Vein endothelial cell (primary cell): ENCODE data around the gene FANK1.

DNA sequence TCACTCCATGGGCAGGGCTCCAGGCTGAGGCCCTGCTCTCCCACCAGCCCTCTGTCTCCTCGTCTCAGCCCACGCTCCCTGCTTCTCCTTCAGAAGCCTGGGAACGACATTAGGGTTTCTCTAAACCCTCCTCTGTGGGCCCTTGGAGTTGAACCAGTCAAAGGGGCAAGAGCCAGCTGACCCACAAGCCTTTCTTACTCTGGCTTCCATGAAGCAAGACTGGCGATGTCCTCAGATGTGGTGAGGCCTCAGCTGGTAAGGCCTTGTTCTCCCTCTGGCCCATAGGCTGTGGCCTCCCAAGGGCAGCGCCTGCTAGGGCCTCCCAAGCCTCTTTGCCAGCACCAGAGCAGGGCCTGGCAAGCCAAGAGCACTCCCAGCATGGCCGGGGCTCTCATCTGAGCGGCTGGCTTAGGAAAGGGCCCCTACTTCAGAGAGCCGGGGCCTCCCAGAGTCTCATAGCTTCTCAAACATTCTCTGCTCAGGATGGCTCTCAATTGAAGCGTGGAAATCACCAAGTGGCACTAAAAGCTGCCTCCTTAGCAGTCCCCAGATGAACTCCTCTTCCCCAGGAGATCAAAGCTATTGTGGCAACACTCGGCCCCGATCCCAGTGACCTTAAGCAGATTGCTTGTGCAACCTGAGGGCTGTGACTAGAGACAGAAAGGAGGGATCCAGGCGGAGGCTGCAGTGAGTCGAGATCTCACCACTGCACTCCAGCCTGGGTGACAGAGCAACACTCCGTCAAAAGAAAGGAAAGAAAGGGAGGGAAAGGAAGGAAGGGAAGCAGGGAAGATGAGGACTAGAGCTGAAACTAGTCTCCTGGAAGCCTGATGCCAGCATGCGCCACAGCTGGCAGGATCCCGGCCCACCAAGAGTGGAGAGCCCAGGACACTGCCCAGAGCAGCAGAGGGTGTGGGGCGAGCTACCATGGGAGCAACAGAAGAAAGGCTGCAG lies 69.4 kb downstream of the FAM53B start:
- CAGE, long polyA plus RNA: no peak

- CAGE, long polyA plus RNA: no peak
Measured at GRCh38 chr10:124717999-124719118, 25.8 kb downstream of the FAM53B start.

- CAGE, long polyA plus RNA: no peak
Measured at GRCh38 chr10:124733835-124734609, 10.2 kb downstream of the FAM53B start.

DNA sequence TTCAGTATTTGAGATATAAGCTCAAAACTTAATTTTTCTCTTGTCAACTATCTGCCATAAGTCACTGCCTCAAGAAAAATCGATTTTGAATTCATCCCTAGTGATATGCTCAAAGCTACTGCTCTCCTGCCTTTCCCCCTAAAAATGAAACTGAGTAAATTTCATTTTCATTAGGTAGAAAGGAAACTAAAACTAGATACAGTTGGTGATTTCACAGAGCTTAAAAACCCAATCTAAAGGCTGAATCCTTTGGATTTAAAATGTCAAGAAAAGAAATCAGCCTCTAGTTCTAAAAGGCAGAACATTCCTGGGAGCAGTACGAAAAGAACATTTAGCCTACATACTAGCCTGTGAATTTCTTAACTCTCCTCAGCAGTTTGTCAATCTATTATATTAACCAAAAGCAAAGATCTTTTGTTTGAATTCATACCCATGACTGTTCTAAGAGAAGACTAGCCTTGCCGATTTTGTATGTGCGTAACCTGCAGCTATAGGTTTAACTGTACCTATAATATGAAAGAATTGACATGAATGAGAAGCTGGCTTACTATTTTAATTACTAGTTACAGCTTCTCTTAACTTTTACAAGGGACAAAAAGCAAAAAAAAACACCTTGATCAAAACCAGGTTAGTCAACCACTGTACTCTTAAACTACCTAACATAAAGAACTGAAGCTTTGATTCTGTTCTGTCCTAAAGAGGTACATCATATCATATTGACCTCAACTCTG lies 5.0 kb upstream of the FAM53B start:
- CAGE, long polyA plus RNA: no peak

DNA sequence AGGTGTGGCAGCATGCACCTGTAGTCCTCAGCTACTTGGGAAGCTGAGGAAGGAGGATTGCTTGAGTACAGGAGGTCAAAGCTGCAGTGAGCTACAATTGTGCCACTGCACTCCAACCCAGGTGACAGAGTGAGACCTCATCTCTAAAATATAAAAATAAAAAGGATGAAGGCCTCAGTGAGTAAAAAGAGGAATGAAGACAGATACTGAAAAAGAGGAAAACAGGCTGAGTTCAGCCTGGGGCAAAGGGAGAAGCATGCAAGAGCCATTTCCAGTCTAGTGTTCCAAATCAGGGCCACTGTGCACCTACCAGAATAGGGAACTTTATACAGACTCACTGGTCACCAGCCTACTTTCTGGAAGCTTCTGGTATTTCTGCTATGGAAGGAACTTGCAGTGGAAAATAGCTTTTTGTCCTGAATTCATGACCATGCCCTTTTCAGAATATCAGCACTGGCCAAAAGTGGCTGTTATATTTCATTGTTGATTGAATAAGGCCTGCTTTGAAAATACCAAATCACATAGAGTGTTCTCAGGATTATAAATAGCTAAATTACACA lies 28.8 kb downstream of the ABRAXAS2 start:
- CAGE, long polyA plus RNA: no peak

DNA sequence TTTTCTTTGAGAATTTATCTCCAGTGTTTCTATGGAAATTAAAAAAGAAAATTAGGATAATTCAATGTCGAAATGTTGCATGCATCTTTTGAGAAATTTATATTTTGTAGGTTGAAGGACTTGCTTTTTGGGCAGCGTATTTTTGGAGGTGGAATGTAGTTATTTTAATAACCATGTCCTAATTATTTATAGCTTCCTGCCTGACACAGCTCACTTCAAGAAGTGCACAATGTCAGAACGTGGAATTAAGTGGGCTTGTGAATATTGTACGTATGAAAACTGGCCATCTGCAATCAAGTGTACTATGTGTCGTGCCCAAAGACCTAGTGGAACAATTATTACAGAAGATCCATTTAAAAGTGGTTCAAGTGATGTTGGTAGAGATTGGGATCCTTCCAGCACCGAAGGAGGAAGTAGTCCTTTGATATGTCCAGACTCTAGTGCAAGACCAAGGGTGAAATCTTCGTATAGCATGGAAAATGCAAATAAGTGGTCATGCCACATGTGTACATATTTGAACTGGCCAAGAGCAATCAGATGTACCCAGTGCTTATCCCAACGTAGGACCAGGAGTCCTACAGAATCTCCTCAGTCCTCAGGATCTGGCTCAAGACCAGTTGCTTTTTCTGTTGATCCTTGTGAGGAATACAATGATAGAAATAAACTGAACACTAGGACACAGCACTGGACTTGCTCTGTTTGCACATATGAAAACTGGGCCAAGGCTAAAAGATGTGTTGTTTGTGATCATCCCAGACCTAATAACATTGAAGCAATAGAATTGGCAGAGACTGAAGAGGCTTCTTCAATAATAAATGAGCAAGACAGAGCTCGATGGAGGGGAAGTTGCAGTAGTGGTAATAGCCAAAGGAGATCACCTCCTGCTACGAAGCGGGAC lies 591 bp downstream of the ZRANB1 start:
- CAGE, long polyA plus RNA: no peak

- CAGE, long polyA plus RNA: no peak
Measured at GRCh38 chr10:124977982-124978346, 36.0 kb downstream of the ZRANB1 start.

GRCh38 chr10:125000928-125001852 lies 26.7 kb downstream of the CTBP2 start:
- CAGE, long polyA plus RNA: no peak

- CAGE, long polyA plus RNA: no peak
Measured at GRCh38 chr10:125062378-125062618, 34.4 kb upstream of the CTBP2 start.

- CAGE, long polyA plus RNA: no peak
Measured at GRCh38 chr10:125092976-125094216, 65.5 kb upstream of the CTBP2 start.

GRCh38 chr10:125124804-125125503 lies 97.1 kb upstream of the CTBP2 start:
- CAGE, long polyA plus RNA: no peak

DNA sequence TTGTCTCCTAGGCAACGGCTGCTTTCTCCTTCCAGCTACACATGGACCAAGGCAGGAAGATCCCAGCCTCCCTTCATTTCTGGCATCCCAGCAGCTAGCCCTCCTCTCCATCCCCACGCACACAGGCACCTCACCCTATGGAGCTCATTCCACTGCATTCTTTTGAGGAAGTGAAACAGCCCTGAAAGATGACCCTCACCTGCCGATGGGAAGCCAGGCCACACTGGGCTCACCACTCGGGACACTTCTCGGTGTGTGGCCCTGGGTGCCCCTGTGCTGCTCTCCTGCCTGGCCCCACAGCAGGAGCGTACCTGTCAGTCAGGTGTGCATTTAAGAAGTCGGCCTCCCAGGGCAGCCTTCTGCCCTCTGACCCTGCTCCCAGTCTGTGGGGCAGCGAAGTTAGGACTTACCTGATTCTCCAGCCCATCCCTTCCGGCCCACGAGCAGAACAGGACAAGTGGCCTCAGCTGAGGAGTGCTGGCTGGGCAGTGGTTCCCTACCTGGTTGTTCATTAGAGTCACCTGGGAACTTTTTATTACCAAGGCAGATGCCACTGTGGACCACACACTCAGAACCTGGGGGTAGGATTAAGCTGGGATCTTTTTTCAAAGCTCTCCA lies 107.8 kb upstream of the CTBP2 start:
- CAGE, long polyA plus RNA: no peak

- CAGE, long polyA plus RNA: no peak
Measured at GRCh38 chr10:125149005-125150201, 121.5 kb upstream of the CTBP2 start.

DNA sequence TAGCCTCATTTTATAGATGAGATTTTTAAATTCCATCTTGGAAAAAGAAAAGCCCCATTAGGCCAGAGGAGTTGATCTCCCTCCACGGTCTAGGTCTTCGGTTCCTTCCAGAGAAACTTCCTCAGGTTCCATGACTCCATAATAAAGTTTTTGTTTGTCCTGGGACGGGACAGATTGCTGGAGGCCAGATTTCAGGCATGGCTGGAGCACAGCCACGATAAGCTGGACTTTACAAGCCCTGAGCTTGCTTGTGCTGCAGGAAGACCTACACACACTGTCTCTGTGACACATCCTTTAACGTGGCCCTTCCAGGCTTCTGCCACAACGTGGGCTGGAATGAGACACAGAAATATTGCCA lies 125.8 kb upstream of the CTBP2 start:
- CAGE, long polyA plus RNA: no peak

- CAGE, long polyA plus RNA: no peak
Measured at GRCh38 chr10:125229969-125230311, 202.1 kb upstream of the CTBP2 start.

GRCh38 chr10:125316600-125316975 lies 288.7 kb upstream of the CTBP2 start:
- CAGE, long polyA plus RNA: no peak

- CAGE, long polyA plus RNA: no peak
Measured at GRCh38 chr10:125719798-125720436, 408 bp downstream of the EDRF1 start.

GRCh38 chr10:125896373-125897261 lies at the start of gene FANK1:
Gene FANK1, plus strand, starts transcription at chr10:125896564.
- CAGE, long polyA plus RNA: no peak

- CAGE, long polyA plus RNA: no peak
Measured at GRCh38 chr10:126247763-126248161, 140.5 kb downstream of the ADAM12 start.

GRCh38 chr10:126315795-126316233 lies 72.5 kb downstream of the ADAM12 start:
- CAGE, long polyA plus RNA: no peak